ENCODE measurements around a stretch of chr6.

DNA sequence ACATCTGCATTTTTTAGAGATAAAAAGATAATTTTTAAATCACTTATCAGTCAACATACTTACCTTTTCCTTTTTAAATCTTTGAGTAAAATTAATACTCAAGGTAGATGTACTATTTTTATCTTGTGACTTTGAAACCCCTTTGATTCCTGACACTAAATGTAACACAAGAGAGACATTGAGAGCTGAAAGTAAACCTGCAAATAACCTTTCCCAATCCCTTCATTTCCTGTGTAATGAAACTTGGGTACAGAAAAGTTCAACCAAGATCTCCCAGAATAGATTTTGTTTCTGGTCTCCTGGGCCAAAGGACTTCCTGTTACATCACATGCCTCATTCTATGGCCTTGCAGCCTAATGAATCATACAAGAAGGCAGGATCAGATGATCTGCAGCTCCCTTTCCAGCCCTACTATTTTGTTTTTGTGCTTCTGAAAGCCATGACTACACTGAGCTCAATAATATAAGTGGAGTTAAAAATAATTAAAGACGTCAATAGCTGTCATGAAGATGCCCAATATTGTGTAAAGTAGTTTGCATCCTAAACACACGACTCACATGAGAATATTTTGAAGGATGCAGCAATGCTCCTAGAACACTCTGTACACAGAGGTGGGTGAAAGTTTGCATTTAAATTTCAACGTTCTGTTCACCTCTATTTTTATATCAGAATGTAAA, 73.3 kb upstream of the NOX3 start:
- PRO-cap = unidirectional peak, minus-strand start at position 231 of the sequence
- RAMPAGE, long total RNA, 4 experiments = no peak in any of the 4 experiments

DNA sequence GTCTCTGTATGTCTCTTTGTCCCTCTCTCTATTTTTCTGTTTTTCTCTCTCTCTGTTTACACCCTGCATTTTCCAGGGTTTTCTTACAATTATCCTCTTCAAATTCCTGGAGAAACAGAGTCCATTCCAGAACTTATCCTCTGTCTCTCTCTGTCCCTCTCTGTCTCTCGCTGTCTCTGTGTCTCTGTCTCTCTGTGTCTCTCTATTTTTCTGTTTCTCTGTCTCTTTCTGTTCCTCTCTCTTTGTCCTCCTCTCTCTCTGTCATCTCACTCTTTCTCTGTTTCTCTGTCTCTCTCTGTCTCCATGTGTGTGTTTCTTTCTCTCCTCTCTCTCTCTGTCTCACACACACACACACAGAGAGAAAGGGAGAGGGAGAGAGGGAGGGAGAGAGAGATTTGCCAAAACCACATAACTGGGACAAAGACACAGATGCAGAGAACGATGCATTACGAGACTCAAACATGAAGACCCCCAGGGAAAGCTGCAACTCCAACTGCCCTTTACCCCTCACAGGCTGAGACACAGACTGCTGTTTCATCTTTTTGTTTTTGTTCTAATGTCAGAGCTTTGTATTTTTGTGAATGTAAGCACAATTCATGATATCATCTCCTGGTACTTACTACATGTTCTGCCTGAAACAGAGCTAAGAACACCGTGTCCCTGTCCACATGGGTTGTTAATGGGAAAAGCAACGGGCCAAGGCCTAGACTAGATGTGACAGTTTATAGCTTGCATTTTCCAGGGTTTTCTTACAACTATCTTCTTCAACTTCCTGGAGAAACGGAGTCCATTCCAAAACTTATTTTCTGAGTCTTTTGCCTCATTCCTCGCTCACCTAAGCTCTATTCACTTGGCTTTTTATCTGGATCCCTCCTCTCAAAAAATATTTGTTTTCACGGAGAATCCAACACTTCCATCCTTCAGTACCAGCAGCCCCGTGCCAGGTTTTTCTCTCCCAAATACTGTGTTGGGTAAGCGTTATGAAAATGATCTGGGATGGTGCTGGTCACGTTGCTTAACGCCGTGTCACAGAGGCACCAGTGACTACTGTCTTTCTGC, 177.1 kb upstream of the ARID1B start:
- PRO-cap = no peak
- RAMPAGE, long total RNA, 4 experiments = no peak in any of the 4 experiments

DNA sequence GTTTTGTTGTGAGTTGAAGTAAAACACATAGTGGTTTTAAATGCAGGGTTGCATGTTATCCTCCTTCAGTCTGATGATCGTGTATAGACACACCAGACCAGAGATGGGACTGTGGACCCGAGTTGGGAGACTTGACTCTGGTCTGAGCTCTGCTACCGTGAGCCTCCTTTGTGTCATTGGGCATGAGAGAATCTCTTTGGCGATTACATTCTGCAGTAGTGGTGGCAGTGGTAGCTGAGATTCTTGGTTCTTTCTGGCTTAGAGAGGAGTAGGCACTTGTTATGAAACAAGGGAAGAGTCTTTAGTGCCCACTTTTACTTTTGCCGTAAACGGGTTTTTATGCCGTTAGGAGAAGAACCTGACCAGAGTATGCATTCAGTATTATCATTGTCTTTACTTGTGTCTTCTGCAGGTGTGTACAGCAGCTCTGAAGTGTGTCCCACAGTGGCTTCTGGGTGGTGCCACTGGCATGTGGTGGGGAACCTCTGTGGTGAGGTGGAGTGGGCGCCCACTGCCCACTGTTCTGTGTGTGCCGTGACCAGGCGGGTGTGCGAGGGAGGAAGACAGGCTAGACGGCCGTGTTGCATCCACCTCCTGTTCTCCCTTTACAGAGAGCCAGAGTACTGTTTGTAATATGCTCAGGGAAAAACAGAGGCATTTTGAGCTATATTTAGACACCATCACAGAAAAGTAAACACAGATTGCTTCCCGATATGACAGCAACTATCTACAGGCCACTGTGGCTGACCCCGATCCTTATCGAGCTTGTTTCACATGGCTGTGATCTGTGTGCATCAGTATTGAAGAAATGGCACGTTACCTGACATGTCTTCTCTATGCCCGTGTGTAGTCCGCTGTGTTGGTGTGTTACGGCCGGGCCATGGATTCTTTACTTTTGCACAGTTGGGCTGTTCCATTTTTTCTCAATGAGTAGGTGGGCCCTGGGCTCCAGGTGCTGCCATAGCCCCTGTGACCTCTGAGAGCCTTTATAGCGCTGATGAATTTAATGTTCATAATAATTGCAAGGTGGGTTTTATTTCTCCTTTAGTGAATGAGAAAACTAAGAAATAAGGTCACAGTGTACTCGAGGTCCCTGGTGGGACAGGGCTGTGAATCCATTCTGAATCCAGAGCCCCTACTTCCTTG, 45.5 kb downstream of the ARID1B start:
- PRO-cap = no peak
- RAMPAGE, long total RNA, 4 experiments = no peak in any of the 4 experiments

DNA sequence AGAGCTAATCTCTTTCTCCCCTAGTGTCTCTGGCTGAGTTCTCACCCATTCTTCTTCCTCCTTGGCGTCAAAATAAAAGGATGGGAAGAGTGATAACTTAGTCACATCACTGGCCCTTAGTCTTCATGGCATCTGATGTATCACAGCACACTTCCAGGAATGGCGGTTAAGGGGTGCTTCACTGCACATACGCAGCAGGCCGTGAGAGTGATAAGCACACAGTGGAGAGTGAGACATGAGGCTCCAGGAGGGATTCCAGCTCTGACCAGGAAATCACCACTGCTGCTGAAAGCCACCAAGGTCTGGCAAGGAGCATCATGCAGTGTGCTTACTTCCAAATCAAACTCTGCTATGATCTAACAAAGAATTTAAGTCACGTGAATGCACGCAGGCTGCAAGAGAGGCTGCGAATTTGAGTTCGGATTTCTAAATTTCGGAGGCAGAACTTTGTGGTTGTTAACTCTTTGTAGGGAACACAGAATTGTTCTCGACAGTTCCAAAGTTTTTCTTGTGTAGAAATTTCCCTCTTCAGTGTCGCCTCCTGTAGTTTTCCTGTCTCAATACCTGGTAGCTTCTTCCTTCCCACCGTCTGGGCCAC, 62.5 kb downstream of the ARID1B start:
- PRO-cap = no peak
- RAMPAGE, long total RNA, 4 experiments = no peak in any of the 4 experiments

GRCh38 chr6:156846855-156847671, 69.9 kb downstream of the ARID1B start:
- PRO-cap = no peak
- RAMPAGE, long total RNA, 4 experiments = start-site peak on the plus strand in 1 of 4 experiments, at chr6:156847324-156847471 at its widest, 11 reads per replicate

DNA sequence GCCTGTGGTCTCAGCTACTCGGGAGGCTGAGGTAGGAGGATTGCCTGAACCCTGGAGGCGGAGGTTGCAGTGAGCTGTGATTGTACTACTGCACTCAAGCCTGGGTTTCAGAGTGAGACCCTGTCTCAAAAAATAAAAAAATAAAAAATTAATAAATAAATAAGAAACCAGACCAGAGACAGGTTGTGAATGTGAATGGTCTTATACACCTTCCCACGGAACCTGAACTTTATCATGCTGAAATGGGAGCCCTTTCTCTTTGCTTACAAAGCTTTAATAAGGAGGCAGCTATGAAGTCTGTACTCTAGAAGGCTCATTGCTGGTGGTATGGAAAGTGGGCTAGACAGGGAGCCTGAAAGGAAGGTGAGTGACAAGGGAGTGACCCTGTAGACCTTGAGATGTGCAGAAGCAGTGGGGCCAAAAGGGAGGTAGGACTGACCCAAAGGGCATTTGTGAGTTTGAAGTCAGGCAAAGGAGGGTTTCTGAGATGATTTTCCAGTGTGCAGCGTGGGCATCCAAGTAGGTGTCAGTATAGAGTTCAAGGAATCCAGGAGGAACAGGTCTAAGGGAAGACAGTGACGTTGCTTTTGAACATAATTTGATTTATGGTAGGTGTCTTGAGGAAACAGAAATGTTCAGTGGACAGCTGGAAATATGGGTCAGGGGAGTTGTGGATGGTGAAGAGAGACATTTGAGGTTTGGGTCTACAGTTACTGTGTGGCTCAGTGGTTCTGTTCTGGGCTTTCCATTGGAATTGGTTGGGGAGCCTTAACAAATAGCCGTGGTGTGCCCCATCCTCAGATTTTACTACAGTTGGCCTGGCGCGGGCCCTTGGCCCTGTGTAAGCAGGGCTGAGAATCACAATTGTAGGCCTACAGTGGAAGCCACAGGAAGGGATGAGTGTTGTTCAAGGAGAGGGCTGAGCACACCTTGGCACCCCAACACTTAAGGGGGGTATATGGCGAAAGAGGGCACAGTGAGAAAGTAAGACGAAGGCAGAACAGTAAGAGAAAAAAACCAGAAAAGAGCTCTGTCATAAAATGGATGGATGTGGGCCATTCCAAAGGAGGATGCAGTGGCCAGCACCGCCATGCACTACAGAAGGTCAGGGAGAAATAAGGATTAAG, 84.7 kb downstream of the ARID1B start:
- PRO-cap = no peak
- RAMPAGE, long total RNA, 4 experiments = start-site peak on the plus strand in 1 of 4 experiments, centred at positions 290 to 426 of the sequence, 5 to 8 reads per replicate

GRCh38 chr6:156936725-156937293, 159.6 kb downstream of the ARID1B start:
- PRO-cap = no peak
- RAMPAGE, long total RNA, 4 experiments = no peak in any of the 4 experiments

DNA sequence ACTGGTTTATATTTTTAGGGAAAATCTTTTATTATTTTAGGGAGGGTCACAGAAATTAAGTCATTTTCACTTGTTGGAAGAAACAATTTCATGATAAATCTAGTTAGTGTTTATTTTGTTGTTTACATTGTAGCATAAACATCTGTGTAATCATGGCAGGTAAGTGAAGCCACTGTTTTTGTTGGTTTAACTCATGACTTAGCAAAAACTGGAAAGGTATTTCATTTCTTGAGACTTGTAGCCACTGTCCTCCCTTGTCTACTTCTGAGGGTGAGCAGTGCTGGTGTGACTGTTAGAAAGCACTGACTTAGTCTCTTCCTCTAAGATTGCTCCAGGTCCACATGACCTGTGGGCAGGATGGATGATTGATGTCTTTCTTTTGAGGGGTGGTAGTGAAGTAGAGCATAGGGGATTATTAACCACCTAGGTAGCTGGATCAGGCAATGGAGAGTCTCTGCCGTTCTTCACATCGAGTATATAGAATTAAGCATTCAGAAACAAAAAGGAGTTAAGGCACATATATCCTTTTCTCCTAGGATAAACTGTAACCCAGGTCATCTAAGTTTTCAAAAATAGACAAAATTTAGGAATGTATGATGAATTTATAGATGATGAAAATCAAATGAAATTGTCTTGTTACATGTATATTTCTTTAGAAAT, 203.8 kb downstream of the ARID1B start:
- PRO-cap = no peak
- RAMPAGE, long total RNA, 4 experiments = no peak in any of the 4 experiments

GRCh38 chr6:157148204-157149354, 174.7 kb downstream of the TMEM242 start:
- PRO-cap = no peak
- RAMPAGE, long total RNA, 4 experiments = no peak in any of the 4 experiments

GRCh38 chr6:157184026-157184682, 139.2 kb downstream of the TMEM242 start:
- PRO-cap = no peak
- RAMPAGE, long total RNA, 4 experiments = no peak in any of the 4 experiments

DNA sequence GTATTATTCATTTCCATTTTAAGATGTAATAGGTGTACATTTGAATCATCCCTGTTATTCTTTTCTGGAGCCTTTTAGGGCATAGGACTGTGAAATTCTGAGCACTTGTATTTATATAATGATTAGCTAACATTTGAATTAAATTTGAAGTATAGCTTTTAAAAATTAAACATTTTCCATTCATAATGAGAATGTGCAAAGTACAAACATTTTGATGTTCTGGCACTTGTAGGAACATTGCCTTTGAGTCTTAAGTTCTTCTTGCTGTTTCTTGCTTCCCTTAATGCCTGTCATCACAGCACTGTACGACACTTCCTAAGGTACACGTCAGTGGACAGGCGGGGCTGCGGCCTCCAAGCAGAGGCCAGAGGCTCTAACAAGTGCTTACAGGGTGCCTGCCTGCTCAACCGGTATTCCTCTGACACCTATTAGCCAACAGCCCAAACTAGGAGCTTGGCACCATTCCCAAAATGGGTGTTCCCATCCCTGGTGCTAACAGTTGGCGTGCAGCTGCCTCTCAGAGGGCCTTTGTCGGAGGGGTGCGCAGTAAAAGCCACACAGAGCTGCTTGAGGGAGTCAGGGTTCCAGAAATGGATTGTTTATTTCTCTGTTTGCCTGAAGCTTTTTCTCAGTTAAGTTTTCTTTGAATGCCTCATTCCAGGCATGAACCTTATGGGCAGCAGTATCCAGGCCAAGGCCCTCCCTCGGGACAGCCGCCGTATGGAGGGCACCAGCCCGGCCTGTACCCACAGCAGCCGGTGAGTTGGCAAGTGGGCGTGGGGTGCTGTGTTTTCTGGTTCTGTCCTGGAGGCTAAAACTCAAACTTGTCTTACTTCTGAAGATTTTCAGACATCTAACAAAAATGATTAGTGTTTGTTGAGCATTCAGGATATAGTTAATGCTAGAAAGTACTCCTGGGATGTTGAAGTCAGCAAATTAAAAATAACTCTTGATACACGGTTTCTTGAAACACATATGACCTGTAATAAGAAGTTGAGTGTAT, 124.9 kb downstream of the TMEM242 start:
- PRO-cap = unidirectional peak, plus-strand start at position 525 of the sequence
- RAMPAGE, long total RNA, 4 experiments = no peak in any of the 4 experiments

DNA sequence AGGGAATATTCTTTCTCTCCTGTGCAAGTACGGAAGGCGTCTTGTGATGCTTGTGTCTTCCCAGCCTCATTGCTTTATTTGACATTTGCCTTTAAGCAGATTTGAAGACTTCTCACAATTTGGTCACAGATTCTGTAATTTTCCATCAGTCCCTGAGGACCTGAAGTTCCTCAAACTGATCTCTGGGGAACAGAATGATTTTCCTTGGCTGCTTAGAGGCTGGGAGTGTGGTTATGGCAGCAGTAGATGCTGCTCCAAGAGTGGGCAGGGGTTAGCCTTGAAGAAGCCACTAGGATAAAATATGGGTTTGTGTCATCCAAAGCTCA, 26.1 kb upstream of the ZDHHC14 start:
- PRO-cap = no peak
- RAMPAGE, long total RNA, 4 experiments = no peak in any of the 4 experiments

- PRO-cap = unidirectional peak, plus-strand start at chr6:157380210
- RAMPAGE, long total RNA, 4 experiments = no peak in any of the 4 experiments
Measured at GRCh38 chr6:157379881-157380743, 878 bp upstream of the ZDHHC14 start.

GRCh38 chr6:157419957-157420426, 39.0 kb downstream of the ZDHHC14 start:
- PRO-cap = no peak
- RAMPAGE, long total RNA, 4 experiments = no peak in any of the 4 experiments

DNA sequence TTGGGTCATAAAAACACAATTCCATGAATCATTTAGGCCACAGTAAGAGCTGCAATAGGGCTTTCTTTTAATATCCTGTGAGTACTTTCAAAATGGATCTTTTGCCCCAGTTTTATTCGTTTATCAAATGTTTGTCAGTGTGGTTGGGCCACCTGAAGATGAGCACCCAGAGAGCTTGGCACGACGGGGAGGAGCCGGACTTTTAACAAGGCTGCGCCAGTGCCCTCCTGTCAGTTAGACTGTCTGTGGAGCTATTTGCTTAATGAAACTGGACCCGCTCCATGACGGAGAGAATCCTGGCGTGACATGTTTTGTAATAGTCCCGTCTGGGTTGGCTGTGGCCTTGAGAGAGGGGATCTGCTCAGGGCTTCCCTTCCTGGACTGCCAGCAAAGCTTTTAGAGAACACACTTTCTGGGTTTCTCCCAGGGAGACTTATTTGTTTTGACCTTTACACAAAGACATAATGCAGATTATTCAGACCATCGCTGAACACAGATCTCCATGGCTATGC, 53.6 kb downstream of the ZDHHC14 start:
- PRO-cap = no peak
- RAMPAGE, long total RNA, 4 experiments = no peak in any of the 4 experiments

GRCh38 chr6:157596889-157597750, 216.1 kb downstream of the ZDHHC14 start:
- PRO-cap = no peak
- RAMPAGE, long total RNA, 4 experiments = no peak in any of the 4 experiments

- PRO-cap = no peak
- RAMPAGE, long total RNA, 4 experiments = no peak in any of the 4 experiments
Measured at GRCh38 chr6:157630263-157631215, 192.5 kb upstream of the SNX9 start.

GRCh38 chr6:157713593-157714007, 109.4 kb upstream of the SNX9 start:
- PRO-cap = no peak
- RAMPAGE, long total RNA, 4 experiments = no peak in any of the 4 experiments

DNA sequence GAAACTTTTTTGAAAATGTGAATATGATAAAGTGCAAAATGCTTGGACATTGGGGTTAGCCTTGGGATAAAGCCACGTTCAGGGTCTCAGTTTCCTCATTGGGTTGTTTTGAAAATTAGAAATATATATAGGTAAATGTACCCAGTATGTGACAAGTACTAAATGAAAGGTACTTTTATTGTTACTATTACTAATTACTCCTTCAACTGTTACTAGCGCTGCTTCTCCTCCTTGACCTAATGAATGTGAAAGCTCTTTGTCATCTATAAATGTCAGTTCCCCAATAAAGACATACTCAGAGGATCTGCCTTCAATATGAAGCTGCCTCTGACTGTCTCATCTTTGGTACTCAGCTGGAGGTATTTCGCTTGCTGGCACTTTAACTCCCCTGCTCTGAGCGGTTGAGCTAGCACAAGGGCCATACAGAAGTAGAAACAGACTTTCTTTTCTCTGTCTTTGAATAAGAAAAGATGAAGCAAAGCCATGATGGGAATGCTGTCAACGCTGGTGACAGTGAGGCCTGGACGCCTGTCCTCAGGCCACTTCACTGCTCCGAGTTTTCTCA, 56.2 kb upstream of the SNX9 start:
- PRO-cap = no peak
- RAMPAGE, long total RNA, 4 experiments = no peak in any of the 4 experiments

DNA sequence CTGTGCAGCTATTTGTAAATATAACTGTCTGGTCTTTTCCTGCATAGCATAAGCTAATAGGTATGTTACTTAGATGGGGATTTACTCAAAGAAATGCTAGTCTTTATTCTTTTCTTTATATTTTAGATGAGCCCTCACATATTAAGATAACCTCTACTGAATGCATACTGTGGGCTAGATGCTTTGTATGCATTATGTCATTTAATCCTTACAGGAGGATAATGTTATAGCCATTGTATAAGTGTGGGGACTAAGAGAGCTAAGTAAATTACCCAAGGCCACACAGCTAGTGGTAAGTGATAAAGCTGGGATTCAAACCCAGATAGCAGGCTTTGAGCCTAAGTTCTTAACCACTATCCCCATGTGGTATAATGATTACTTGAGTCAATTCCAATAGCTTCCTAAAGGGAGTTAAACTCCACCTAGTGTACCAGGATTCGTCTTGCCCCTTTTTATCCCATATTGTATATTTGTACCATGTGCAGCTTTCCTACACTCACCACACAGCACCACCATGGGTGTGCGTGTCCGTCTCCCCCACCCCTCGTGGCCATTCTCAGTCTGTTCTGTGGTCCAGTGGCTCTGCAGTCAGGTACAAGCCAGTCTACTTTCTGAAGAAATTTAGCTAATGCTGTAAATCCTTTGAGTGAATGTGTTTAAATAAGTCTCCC, 66.8 kb downstream of the SNX9 start:
- PRO-cap = no peak
- RAMPAGE, long total RNA, 4 experiments = no peak in any of the 4 experiments

Measured in sigmoid colon (tissue), 4 donors.